Uterus (tissue), 7 donors: ENCODE results near the genes ZNF667, ZFP28 and ZNF304.

GRCh38 chr19:56085159-56085498 lies 36.0 kb downstream of the ZNF787 start:
- PRO-cap, 4 experiments, result no peak in any of the 4 experiments
- RAMPAGE, long total RNA, 2 experiments, result no peak in any of the 2 experiments
- RRBS, result no CpG with 5 or more reads among the region's 13 CpGs

- PRO-cap, 4 experiments, result peak in 2 of 4 experiments; most common plus-strand start chr19:56091407 (in 2); most common minus-strand start chr19:56091239 (in 1)
- RAMPAGE, long total RNA, 2 experiments, result no peak in any of the 2 experiments
- RRBS, result no CpG with 5 or more reads among the region's 13 CpGs
Observed at GRCh38 chr19:56091001-56091650, 30.0 kb downstream of the ZNF787 start.

DNA sequence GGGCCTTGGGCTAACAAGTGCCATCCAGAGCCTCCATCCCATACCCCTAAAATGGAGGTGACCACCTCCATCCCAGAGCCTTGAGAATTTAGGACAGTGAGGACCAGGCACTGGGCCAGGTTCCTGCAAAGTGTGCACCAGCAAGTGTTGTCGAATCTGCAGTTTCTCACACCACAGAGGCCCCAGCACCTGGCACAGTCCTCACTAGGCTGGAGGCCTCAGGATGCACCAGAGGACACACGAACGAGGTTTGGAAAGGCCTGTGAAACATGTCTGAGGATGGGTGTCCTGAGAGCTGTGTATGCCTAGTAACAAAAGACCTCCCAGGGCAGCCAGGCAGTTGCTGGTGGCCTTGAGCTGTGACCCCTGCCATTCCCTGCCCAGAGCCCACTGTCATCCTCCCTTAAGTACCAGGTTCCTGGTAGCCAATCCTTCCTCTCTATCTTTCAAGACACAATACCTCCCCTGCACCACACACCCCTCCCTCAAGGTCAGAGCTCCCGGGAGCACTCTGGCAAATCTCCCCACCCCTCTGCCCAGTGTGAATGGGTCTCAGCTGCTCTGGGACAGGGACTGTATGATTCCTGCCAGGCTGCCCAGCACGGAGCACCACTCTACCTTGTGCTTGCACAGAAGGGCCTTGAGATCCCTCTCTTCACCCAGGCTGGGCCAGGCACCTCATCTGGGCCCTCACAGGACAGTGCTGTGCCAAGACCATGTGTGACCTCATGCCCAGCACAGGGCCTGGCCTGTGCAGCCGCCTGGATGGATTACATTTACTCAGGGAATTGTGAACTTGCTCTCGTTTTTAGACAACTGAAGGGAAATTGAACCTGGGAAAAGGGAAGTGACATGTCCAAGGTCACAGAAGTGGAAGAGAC lies 2.3 kb downstream of the ZNF787 start:
- PRO-cap, 4 experiments, result no peak in any of the 4 experiments
- RAMPAGE, long total RNA, 2 experiments, result no peak in any of the 2 experiments
- RRBS, result no CpG with 5 or more reads among the region's 7 CpGs

DNA sequence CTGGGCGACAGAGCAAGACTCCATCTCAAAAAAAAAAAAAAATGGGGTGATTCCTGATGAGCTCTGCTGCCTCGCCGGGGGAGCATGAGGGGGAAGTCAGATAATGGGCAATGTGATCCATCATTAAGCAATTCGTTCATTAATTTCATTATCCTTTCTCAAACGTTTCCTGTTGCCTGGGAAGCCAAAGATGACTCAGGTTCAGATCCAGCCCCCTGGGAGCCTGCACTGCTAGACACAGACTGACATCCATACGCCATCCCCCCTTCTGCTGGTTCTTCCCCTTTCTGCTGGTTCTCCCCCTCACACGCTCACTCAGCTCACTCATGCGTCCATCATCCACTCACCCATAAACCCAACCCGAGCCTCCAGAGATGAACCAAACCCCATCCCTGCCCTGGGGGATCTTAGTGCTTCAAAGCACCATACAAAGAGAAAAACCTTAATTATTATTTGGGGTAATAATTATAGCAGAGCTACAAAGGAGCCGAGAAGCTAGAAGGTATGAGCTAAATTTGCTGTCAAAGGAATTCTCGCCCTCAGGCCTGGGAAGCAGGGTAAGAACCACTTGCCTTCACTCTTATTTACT lies 7.2 kb upstream of the ZNF444 start:
- PRO-cap, 4 experiments, result no peak in any of the 4 experiments
- RAMPAGE, long total RNA, 2 experiments, result no peak in any of the 2 experiments
- RRBS, result no CpG with 5 or more reads among the region's 11 CpGs

DNA sequence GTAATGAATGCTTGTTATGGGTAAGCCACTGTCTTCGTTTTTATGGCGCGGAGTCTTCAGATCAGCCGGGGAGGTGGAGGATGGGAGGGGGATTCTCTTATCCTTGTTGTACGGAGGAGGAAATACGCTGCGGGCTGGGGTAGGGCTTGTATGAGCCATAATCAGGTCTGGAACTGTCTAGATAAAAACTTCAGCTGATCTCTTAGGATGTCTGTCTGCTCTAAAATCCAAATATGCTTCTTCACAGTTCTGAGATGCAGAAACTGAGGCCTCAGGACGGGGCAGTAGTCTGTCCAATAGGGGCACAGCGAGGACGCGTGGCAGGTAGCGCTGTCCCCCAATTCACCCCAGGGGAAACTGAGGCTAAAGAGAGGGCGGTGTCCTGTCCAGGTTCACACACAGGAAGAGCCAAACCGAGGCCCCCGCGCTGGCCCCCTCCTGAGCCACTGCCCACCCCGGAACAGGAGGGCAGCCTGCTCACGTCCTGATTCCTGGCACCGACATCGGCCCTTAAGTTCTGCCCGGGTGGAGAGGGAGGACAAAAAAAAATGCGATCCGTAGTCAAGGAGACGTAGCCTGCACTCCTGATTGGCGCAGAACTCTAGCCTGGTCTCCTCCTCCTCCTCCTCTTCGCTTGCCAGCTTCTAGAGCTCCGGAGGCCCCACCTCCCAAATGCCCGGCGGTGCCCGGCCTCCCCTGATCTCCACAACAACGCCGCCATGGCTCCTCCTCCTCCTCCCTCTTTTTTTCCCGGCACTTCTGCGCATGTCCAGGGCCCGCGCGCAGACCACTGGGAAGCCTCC lies 740 bp upstream of the ZNF444 start:
- PRO-cap, 4 experiments, result peak in 4 of 4 experiments; most common minus-strand start position 512 of the sequence (in 2)
- RAMPAGE, long total RNA, 2 experiments, result no peak in any of the 2 experiments
- RRBS, result 2% methylated on average over 9 of the region's 37 CpGs

GRCh38 chr19:56291672-56292196 lies 19.2 kb downstream of the EDDM13 start:
- PRO-cap, 4 experiments, result no peak in any of the 4 experiments
- RAMPAGE, long total RNA, 2 experiments, result no peak in any of the 2 experiments
- RRBS, result no CpG with 5 or more reads among the region's 7 CpGs

GRCh38 chr19:56305891-56306510 lies 8.6 kb downstream of the ZSCAN5A start:
- PRO-cap, 4 experiments, result peak in 2 of 4 experiments; most common minus-strand start chr19:56306315 (in 2)
- RAMPAGE, long total RNA, 2 experiments, result no peak in any of the 2 experiments
- RRBS, result no CpG with 5 or more reads among the region's 14 CpGs

- PRO-cap, 4 experiments, result no peak in any of the 4 experiments
- RAMPAGE, long total RNA, 2 experiments, result no peak in any of the 2 experiments
Observed at GRCh38 chr19:56476604-56476726, 680 bp downstream of the ZNF667 start.

DNA sequence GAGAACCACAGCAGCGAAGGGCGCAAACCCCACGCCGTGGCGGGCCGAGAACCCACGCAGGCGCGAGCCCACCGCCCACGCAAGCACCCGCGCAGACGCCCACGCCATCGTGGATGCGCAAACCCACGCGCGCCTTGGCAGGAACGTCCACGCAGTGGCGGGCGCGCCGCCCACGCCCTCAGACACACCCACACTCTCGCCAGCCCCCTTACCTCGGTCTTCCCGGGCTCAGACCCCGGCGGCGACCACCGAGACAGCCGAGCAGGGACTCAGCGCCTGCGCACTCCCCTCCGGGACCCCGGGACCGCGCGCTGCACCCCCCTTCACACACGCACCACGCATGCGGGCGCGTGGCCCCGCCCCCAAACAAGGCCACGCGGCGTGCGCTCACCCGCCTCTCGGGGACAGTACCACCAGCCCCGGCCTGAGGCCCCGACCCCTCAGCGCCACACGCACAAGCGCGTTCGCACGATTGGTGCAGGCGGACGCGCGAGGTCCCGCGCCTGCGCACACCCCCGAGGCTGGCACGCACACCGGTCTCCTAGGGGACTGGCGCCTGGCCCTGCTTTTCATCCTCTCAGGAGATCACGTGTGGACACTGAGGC lies at the start of gene ZNF667:
Gene ZNF667 (minus strand): TSS at position 286 of the 605 bp plus-strand sequence.
- PRO-cap, 4 experiments, result peak in 4 of 4 experiments; most common plus-strand start position 365 of the sequence (in 2); most common minus-strand start position 286 of the sequence (in 4)
- RAMPAGE, long total RNA, 2 experiments, result start-site peak on the minus strand in 1 of 2 experiments, centred at positions 280 to 467 of the sequence, 7 to 9 reads per replicate
- RRBS, result 3% methylated on average over 24 of the region's 74 CpGs

DNA sequence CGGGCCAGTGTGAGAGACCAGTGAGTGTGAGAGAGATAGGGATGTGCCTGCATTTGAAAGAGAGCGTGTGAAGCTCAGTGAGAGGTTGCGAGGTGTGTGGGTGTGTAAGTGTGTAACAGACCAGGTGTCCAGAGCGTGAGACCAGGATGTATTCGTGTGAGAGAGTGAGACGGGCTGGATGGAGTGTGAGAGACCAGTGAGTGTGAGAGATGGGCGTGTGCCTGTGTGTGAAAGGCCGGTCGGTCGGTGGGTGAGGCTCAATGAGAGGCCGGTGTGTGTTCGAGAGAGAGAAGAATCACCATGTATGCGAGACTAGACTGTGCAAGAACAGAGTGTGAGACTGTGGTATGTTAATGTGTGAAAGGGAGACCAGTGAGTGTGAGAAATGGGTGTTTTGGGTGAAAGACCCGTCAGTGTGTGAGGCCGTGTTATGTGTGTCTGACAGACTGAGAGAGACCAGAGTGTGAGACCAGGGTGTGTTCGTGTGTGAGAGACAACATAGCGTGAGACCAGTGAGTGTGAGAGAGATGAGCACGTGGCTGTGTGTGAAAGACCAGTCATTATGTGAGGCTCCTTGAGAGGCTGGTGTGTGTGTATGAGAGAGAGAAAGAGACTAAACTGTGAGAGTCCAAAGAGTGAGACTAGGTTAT lies 779 bp downstream of the ZNF471 start:
- PRO-cap, 4 experiments, result no peak in any of the 4 experiments
- RAMPAGE, long total RNA, 2 experiments, result no peak in any of the 2 experiments
- RRBS, result no CpG with 5 or more reads among the region's 18 CpGs

DNA sequence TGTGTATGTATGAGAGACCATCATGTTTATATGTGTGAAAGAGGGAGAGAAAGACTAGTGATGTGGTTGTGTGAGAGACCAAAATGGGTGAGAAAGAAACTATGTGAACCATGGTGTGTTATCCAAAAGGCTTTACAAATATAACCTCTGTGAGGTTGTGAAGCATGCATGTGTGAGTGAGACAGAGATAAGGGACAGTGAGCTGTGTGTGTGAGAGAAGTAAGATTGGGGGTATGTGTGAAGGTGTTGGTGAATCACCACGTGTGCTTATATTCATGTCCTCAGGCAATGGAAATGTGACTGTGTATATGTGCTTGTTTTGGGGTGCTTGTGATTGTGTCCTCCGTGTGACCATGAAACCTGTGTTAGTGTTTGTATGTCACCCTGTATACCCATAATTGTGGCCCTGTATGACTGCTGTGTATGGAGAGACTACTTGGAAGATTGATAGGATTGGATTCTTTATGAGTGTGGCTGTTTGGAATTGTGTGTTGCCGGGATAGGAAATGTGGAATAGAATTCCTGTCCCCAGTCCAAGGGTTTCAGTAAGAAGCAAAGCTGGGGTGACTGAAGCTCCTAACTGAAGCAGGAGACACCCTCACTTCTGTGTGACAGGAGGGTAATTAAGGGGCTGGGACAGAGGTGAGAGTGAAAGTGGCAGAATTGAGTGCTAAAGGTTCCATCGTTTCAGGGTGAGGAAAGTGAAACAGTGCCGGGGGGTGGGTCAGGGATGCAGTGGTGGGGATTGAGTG lies 2.8 kb downstream of the ZNF471 start:
- PRO-cap, 4 experiments, result no peak in any of the 4 experiments
- RAMPAGE, long total RNA, 2 experiments, result start-site peak on the plus strand in 1 of 2 experiments, centred at position 457 of the sequence, 7 reads per replicate
- RRBS, result no CpG with 5 or more reads among the region's 5 CpGs

DNA sequence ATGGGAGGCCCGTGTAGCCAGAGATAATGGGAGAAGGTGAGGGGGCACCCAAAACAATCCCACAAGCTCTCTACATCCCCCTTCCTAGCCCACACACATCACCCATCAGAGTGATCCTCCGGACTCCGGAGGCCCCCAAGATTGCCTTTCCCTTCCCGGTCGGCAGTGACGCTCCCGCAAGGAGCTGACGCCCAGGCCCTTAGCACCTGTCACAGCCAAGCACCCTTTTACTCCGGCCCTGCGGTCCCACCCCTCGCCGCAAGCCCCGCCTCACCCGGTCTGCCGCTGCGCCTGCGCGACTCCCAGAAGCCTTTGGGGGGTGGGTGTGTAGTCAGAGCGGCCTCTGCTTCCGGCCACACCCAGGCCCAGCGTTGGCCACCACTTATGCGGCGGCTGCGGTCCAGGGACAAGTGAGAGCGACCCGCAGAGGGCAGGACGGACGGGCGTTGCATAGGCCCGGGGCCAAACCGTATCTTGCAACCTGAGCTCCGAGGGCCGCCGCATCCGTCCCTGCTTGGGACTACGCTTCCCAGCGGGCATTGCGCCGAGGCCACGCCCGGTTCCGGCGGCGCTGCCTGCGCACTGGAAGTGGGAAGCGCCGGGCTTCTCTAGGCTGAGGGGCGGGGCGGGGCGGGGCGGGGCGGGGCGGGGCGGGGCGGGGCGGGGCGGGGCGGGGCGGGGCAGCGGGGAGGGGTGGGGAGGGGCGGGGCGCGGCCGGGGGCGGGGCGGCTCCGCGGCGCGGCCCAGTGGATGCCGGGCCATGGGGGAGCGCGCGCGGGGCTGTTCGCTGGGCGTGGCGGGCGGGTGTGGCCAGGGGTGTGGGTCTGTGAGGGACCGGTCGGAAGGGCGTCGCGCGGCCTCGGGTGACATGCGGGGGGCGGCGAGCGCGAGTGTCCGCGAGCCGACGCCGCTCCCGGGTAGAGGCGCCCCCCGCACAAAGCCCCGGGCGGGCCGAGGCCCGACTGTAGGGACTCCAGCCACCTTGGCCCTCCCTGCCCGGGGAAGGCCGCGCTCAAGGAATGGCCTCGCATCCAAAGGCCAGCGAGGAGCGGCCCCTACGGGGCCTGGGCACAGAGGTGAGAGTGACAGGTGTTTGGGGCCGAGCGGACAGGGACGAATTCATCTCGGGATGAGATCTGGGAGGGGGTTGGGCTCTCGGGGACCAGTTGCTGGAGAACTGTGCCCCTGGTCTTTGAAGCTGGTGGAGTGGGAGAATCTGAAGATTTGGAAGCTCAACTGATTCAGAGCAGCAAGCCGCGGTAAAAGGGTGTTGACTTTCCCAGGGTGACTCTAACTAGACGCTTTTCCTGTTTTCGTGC lies at the start of gene ZFP28:
Gene ZFP28 (plus strand): TSS at position 798 of the 1,319 bp plus-strand sequence.
- PRO-cap, 4 experiments, result peak in 4 of 4 experiments; most common plus-strand start position 356 of the sequence (in 2); most common minus-strand start position 281 of the sequence (in 3)
- RAMPAGE, long total RNA, 2 experiments, result start-site peak on the plus strand in 1 of 2 experiments, centred at position 990 of the sequence, 14 reads per replicate
- RRBS, result 2% methylated on average over 69 of the region's 119 CpGs

DNA sequence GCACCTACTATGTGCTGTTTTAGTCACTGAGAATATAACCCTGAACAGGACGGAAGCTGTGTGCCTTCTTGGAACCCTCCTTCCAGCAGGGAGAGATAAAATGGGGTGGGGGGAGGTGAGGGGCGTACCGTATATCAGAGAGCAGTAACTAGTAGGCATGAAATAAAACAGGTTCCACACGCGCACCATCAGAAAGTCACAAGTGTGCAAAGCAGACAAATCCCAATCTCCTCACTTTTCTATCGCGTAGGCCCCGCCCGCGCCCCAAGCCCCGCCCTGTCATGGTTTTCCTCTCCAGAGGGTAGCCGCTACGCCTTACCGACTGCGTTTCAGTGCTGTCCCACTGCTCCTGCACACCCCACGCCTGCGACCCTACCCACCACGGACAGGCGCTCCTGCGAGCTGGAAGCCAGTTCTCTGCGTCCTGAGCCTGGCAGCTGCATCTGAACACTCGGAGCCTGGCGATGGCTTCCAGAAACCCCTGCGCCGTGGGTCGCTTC lies 464 bp upstream of the ZNF470 start:
- PRO-cap, 4 experiments, result no peak in any of the 4 experiments
- RAMPAGE, long total RNA, 2 experiments, result no peak in any of the 2 experiments
- RRBS, result no CpG with 5 or more reads among the region's 26 CpGs

GRCh38 chr19:57002155-57002624 lies 117.6 kb upstream of the USP29 start:
- PRO-cap, 4 experiments, result no peak in any of the 4 experiments
- RAMPAGE, long total RNA, 2 experiments, result no peak in any of the 2 experiments
- RRBS, result no CpG with 5 or more reads among the region's 20 CpGs

DNA sequence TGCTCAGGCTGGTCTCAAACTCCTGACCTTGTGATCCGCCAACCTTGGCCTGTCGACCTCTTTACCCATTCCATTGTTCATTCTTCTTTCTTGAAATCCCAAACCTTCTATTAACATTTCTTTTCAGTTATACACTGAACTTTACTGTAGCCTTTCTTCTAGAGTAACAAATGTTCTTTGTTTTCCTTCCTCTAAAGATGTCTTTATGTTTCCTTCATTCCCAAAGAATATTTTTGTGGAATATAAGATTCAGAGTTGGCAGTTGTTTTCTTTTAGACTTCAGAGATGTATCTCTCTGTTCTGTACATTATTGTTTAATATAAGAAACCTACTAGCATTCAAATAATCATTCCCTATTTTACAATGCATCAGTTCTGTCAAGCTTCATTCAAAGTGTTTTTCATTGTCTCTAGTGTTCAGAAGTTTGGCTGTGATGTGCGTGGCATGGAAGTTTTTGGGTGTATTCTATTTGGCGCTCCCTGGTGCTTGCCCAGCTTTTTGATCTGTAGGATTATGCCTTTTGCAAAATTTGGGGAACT lies 12.8 kb upstream of the AURKC start:
- PRO-cap, 4 experiments, result no peak in any of the 4 experiments
- RAMPAGE, long total RNA, 2 experiments, result no peak in any of the 2 experiments
- RRBS, result no CpG with 5 or more reads among the region's 4 CpGs

DNA sequence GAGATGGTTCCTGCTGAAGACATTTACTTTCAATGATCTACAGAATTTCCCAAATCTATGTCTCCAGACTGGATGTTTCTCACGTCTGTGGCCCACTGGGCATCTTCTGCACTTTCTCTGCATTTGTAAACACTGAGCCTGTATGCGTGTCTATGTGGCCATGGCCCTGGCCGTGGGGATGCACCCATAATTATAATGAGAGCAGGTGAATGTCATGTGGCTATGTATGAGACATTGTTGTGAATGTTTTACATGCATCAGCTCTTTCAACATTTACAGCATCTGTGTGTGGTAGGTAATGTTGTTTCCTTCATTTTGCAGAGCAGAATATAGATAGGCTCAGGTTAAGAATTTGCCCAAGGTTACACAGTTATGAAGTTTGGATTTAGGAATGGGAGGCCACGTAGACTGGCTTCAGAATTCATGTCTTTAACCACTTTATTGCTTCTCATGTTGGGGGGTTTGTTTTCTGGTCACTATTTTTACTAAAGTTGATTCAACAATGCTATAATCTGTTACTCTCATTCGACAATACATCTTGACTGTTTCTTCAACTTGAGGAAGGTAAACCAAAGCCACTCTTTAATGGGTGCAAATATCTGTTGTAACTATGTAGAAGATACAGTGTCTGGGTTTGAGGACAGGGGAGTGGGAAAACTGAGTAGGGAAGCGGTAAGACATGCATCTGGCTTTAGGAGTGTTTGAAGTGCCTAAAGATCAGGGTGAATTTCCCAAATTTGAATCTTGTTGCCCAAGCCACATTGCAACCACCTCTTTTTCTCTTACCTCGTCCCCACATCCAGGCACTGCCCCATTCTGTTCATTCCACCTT lies 10.9 kb upstream of the AURKC start:
- PRO-cap, 4 experiments, result no peak in any of the 4 experiments
- RAMPAGE, long total RNA, 2 experiments, result no peak in any of the 2 experiments
- RRBS, result no CpG with 5 or more reads among the region's 7 CpGs

GRCh38 chr19:57350823-57351912 lies at the start of gene ZNF304:
Gene ZNF304 (plus strand): TSS chr19:57351271.
- PRO-cap, 4 experiments, result peak in 4 of 4 experiments; most common plus-strand start chr19:57351282 (in 4); most common minus-strand start chr19:57351112 (in 3)
- RAMPAGE, long total RNA, 2 experiments, result no peak in any of the 2 experiments
- RRBS, result 2% methylated on average over 19 of the region's 66 CpGs

DNA sequence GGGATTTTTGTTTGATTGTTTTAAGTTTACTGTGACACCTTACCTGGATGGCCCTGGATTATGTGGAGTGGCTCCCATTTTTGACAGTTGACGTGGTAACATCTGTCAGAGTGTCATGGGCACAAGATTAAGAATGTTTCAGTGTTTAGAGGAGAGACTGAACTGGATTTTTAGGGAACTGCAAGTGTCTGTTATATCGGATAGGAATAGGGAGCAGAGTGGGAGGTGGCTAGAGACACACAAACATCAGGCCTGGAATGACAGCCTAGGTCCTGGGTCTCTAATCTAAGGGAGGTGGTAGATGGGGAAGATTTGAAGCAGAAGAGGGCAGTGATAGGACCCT lies 5.4 kb downstream of the TRAPPC2B start:
- PRO-cap, 4 experiments, result no peak in any of the 4 experiments
- RAMPAGE, long total RNA, 2 experiments, result no peak in any of the 2 experiments
- RRBS, result no CpG with 5 or more reads among the region's 2 CpGs

DNA sequence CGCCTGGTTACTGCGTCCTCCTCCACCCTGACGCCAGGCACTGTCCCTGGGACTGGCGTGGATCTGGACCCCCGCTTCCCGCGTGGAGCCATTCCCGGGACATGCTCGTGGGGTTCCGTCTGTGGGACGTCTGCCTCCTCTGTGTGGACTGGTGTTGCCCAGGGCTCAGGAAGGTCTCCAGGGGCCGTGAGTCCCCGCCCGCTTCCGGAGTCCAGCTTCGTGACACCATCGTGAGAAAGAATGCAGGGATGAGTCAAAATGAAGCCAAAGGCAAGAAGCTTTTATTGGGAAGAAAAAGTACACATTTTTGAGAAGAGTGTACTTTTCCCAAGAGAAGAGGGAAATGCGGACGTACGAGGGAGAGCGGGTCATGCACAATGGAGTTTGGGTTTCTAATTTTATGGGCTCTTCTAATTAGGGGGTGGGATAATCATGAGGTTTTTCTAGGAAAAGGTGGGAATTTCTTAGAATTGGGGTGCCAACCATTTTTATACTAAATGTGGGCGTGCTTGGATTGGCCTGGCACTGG lies 615 bp upstream of the ZNF550 start:
- PRO-cap, 4 experiments, result peak in 2 of 4 experiments; most common minus-strand start position 150 of the sequence (in 2)
- RAMPAGE, long total RNA, 2 experiments, result no peak in any of the 2 experiments
- RRBS, result 16% methylated on average over 8 of the region's 22 CpGs

DNA sequence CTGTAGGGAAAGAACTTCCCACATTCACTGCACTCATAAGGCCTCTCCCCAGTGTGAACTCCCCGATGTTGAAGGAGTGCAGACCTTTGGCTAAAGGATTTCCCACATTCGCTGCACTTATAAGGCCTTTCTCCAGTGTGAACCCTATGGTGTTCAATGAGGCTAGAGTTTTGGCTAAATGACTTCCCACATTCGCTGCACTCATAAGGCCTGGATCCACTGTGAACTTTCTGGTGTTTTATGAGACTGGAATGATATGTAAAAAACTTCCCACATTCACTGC lies 7.2 kb downstream of the ZNF154 start:
- PRO-cap, 4 experiments, result no peak in any of the 4 experiments
- RAMPAGE, long total RNA, 2 experiments, result no peak in any of the 2 experiments
- RRBS, result no CpG with 5 or more reads among the region's 3 CpGs